Melanocyte of skin (primary cell): ENCODE data around the gene EIF4H.

- CAGE, long polyA plus RNA, 2 experiments = no peak in any of the 2 experiments
These were observed 46.0 kb downstream of the TMEM270 start for GRCh38 chr7:73907010-73907374.

DNA sequence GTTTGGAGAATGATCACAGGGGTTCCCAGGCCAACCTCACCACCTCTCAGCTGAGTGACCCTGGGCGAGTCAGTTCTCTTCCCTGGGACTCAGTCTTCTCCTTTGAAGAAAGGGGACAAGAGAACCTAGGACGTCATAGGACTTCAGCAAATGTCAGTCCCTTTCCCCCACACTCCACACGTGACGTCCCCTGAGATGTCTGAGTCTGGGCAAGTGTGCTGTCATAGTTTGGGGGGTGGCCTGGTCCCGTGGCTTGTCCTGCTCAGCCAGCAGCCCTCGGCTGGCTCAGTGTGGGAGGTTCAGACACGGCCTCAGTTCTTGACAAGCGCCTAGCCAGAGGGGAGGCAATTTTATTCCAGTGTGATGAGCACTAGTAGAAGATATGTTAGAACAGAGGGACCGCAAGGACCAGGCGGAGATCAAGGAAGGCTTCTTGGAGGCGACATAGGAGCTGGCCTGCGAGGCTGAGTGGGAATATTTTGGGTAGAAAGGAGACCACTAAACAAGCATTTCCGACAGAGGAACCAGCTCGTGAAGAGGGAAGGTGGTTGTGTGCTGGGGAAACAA, 43.2 kb upstream of the ELN start:
- CAGE, long polyA plus RNA, 2 experiments = no peak in any of the 2 experiments

- CAGE, long polyA plus RNA, 2 experiments = no peak in any of the 2 experiments
These were observed 35.9 kb upstream of the ELN start for GRCh38 chr7:73991971-73992554.

DNA sequence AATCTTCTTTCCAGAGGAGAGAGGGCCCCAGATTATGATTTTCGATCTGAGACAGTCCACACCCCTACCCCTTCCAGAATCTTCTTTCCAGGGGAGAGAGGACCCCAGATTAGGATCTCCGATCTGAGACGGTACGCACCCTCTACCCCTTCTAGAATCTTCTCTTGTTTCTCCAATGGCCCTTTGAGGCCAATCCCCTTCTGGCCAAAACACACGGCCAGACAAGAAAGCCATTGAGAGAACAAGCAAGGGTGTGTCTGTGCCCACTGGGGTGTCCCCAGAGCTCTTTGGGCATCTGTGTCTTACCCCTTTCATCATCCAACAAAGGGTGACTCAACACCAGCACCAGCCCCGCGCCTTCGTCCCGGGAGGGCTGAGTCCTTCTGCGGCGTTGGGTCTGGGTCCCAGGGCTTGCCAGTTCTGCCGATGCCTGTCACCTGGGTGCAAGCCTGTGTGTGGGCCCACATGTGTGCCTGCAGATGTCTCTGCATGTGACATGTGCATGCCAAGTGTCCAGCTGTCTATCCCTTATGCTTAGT, 24.5 kb upstream of the ELN start:
- CAGE, long polyA plus RNA, 2 experiments = no peak in any of the 2 experiments

DNA sequence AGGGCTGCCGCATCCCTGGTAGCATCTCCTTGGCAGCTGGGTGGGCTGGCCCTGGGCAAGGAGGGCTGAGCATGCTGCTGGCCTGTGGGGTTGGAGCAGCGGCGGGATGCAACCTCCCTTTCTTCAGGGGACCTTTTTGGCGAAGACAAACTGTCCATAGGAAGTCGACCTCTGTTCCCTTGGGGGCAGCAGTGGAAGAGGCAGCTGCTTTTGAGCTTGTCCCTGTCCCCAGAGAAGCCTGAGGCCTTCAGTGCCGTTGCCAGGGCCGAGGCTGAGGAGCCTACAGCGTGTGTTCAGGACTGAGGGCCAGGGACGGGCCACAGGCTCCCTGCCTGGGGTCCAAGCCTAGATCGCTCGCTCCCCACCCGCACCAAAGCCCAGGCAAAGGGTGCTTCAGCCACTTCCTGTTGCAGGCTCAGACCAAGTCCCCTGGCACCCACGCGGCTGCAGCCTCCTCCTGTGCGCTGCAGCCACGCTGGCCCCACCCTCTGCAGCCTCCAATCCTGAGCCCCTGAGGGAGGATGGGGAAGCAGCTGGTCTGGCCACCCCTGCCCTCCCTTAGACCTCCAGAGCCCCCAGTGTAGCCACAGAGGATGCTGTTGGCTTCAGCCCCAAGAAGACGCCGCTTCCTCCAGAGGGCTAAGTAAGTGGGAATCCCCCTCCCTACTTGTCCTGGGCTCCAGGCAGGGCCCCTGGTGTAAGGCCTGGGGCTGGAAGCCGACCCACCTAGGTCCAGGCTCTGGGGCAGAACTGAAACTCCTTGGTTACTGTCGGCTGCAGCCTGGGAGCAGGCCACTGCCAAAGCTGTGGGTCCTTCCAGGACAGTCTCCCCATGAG, 9.3 kb downstream of the LIMK1 start:
- CAGE, long polyA plus RNA, 2 experiments = no peak in any of the 2 experiments

DNA sequence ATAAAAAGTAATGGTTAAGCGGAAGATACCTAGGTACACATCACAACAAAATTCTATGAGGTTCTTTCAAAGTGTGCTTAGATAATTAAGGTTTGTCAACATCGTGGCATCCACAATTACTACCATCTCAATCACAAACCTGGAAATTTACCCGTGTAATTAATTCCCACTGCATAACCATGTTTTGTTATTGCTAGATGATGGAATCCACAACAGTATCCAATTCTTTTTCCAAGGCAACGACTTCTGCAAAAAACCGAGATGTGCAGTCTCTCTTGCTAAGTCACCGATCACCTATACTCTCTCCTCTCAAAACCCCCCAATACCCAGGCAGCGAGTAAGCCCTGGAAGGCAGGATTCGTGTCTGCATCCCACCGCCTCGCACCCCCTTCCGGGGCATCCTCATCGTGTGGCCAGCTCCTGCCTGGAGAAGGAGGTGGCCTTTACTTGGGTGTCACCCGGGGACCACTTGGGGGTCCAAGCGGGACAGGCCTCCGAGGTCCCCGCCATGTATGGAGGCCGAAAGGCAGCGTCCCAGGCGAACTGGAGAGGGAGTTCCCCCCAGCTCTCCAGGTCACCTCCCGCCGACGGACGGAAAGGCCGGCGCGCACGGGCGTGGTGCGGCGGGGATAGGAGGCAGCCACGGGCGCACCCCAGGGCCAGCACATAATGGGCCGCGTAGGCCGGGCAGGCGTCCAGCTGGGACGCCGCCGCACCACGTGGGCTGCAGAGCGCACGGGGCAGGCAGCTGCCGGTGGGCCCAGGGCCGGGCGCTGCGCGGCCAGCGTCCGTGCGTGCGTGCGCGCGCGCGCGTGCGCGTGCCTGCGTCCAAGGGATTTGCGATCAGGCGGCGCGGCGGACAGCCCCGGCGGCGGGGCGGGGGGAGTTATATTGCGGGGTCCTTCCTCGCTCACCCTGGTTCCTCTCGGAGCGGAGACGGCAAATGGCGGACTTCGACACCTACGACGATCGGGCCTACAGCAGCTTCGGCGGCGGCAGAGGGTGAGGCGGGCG, at the start of gene EIF4H:
EIF4H (plus strand) TSS at position 916 of the 1,014 bp plus-strand sequence.
- CAGE, long polyA plus RNA, 2 experiments = start-site peak on the plus strand in 2 of 2 experiments, centred at positions 931 to 932 of the sequence, 253 to 1,906 reads per replicate

DNA sequence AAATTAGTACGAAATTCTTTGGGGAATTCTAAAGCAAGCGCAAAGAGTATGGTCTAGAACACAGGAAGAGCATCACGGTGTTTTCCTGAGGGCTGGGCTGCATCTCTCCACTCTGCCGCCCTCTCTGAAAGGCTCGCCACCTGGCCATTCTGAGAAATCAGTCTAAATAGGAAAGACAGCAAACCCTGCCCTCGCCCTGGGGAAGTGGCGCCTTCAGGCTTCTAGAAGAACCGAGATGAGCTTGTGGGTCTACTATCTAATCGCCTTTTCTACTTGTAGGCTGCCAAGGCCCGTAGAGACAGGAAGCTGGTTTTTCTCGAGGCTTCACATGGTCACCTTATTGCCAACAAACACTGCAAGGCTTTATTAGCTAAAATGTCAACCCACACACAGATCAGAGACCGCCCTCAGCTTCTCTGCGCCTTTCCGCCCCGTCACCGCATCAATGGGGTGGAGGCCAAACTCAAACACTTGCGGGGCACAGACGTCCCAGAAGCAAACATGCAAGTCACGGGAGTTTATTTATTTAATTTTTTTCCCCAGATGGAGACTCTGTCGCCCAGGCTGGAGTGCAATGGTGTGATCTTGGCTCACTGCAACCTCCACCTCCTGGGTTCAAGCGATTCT, 21.5 kb downstream of the LAT2 start:
- CAGE, long polyA plus RNA, 2 experiments = no peak in any of the 2 experiments

DNA sequence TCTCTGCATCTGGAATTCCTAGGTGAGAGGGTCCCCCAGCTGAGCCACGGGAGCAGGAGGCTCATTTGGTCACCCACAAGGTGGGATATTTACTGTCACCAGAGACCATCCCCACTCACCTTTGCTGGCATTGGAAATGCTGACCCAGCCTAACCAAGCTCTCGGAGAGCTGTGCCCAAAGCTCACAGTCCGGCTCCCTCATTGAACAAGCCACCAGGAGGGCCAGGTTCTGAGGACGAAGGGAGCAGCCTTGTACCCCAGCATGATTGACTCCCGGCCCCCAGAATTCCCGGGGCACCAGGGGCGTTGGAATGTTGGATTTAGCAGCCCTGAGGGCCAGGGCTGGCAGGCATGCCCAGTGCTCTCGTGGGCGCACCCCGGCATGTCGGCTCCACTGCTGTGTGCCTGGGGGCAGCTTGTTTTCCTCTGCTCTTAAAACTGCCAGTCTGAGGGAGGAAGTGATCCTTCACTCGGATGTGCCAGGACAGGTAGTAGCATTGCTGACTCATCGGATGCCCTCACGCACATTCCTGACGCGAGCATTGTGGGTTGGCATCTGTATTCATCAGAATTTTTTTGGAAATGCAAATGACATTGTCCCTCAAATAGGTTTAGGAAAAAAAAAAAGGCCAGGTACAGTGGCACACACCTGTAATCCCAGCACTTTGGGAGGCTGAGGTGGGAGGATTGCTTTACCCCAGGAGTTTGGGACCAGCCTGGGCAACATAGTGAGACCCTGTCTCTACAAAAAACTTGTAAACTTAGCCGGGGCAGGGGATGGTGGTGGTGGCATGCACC, 23.4 kb downstream of the CLIP2 start:
- CAGE, long polyA plus RNA, 2 experiments = no peak in any of the 2 experiments

DNA sequence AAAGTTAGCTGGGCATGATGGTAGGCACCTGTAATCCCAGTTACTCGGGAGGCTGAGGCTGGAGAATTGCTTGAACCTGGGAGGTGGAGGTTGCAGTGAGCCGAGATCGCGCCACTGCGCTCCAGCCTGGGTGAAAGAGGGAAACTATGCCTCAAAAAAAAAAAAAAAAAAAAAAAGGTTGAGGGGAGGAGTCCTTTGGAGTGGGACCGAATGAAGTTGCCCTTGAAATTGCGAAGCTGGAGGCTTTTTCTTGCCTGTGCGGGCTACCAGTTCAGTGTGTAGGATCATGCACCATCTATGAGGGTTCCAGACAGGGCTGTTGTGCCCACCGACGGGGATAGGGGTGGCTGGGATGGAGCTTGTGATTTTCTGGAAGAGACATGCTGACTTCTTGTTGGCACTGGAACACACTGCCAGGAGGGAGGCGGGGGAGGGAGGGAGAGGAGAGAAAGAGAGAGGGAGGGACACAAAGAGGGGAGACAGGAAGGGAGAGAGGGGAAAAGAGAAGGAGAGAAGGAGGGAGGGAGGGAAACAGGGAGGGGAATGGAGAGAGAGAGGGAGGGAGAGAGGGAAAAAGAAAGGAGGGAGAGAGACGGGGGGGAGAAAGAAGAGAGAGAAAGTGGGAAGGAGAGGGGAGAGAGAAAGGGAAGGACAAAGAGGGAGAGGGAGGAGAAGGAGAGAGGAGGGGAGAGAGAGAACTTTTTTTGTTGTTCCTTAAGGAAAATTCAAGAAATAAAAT, 82.1 kb downstream of the CLIP2 start:
- CAGE, long polyA plus RNA, 2 experiments = no peak in any of the 2 experiments

- CAGE, long polyA plus RNA, 2 experiments = no peak in any of the 2 experiments
These were observed 8.9 kb downstream of the GTF2IRD1 start for GRCh38 chr7:74462563-74463058.

DNA sequence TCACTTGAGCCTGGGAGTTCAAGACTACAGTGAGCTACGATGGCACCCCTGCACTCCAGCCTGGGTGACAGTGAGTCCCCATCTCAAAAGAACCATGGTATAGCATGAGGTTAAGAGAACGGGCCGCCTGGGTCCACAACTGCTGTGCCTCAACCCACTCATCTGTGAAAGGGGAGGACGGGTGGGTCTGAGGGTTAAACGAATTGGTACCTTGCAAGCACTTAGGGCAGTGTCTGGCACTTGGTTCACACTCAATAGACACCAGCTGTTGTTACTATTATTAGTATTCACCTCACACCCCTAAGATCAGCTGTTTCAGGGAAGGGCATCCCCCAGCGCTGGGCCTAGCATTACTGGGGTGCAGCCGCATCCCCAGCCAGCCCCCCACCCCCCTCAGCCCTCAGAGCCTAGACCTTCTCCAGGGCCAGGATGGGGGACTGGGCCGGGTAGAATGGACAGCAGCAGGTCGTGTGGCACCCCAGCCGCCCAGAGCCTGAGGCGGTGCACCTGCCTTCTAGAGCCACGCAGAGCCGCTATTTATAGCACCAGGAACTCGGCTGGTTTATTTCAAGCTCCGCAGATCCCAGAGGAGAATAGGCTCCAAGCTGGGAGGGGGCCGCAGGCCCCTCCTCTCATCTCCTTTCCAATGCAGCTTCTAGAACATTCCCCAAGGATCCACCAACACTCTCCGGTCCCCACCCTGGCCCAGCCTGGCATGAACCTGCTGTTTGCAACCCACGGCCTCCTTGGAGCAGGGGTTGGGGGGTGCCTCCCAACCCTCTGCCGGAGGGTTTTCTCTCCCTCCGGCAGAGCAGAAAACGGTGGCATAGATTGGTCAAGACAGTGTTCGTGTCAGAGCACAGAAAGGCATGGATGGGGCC, 60.5 kb downstream of the GTF2IRD1 start:
- CAGE, long polyA plus RNA, 2 experiments = no peak in any of the 2 experiments

DNA sequence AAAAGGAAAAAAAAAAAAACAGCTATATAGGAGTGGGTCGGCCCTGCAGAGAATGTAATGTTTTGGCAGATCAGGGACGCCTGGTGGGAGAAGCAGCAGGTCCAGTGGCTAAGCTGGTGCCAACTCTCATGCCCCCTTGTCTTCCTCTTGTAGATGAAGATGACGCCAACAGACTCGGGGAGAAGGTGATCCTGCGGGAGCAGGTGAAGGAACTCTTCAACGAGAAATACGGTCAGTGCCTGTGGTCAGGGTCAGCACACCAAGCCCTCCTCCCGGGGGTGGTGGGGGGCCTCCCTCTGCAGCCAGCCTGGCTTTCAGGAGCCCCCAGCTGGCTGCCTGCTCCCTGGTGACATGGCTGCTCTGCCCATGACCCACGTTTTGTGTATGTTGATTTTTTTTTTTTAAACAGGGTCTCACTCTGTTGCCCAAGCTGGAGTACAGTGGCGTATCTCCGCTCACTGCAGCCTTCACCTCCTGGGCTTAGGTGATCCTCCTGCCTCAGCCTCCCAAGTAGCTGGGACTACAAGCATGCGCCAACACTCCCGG, 67.7 kb upstream of the GTF2I start:
- CAGE, long polyA plus RNA, 2 experiments = no peak in any of the 2 experiments

DNA sequence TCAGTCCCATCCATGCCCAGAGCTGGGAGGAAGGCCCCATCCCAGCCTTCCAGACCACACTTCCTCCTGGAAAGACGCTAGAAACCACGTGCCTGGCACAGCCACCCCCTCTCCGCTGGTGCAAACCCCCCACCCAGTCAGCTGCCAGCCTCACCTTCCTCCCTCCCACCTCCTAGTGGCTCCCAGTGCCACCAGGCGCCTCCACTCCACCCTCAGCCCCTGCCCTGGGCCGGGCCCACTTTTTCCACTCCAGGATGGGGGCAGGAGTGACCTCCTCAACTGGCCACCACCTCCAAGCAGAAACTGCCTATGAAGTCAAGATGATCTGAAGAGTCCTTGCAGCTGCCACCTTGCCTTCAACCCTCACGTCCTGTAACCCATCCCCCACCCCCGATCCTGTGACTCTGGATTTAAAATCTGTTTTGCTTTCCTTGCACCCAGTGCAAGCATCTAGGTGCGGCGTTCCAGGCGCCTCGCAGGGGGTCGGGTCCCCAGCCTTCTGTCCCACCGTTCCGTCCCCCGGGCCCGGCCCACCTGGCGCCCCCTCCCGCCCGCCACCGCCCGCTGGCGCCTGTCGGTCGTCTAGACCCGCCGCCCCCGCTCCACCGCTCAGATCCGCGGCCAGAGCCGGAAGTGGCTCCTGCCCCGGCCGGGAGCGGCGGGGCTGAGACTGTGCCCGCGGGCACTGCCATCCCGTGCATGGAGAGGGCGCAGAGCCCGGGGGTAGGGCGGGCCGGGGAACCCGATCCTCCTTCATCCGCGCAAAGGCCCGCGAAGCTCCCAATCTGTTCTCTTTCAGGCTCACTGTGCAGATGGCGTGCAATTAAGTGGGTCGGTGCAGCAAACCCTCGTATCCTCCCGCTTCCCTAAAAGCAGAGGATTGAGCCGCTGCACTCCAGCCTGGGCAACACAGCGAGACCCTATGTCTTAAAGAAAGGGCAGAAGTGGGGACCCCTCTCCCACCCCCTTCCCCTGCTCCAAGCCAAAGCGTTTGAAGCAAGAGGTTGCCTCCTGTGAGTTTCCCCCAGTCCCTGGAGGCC, 51.2 kb upstream of the GTF2I start:
- CAGE, long polyA plus RNA, 2 experiments = no peak in any of the 2 experiments

- CAGE, long polyA plus RNA, 2 experiments = no peak in any of the 2 experiments
These were observed 40.1 kb upstream of the GTF2I start for GRCh38 chr7:74617282-74617957.

DNA sequence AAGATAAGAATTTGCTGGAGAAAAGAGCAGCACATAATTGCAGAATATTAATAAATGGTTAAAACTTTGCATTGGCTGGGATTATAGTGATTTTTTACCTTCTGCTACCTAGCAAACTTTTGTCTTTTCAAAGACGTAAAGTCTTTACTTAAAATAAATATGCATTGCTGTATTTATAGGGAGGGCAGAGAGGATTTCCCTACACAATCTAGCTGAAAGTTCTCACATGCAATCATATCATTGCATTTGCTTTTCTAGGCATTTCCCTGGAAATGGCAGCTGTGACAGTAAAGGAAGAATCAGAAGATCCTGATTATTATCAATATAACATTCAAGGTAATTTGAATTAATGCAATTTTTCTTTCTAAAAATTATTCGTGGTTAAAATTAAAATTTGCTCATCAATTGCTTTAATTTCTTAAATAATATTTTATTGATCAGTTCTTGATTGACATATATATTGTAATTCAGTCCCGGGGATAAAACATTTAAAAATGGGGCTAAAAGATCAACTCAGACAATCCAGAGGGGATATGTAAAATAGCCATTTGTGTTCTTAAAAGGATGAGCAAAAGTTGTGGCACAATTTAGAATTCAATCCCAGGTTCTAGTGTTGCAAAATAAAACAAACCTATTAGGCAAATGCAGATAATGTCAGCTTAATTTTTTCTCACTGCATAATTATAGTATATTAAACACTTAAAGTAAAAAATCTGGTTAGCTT, 53.4 kb downstream of the GTF2I start:
- CAGE, long polyA plus RNA, 2 experiments = no peak in any of the 2 experiments

DNA sequence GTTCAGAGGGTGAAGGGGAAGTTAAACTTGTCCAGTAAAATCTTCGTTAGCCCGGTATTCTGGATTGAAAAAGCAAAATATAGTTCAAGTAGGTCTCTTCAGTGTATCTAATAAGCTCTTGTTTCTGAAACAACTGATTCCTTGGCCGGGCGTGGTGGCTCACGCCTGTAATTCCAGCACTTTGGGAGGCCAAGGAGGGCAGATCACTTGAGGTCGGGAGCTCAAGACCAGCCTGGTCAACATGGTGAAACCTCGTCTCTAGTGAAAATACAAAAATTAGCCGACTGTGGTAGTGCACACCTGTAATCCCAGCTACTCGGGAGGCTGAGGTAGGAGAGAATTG, 11.6 kb upstream of the NCF1 start:
- CAGE, long polyA plus RNA, 2 experiments = no peak in any of the 2 experiments

DNA sequence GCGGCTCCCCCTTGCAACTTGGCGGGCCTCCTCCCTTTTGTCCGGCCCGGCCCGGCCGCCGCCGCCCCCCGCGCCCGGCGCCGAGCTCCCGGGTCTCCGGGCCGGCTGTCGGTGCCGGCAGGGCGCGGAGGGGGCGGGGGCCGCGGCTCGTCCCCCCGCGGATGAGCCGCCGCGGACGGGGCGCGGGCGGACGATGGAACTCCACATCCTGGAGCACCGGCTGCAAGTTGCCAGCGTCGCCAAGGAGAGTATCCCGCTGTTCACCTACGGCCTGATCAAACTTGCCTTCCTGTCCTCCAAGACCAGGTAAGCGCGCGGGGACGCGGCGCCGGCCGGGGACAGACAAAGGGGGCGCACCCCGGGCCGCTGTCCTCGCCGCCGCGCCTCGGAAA, 284 bp downstream of the CASTOR2 start:
- CAGE, long polyA plus RNA, 2 experiments = no peak in any of the 2 experiments

DNA sequence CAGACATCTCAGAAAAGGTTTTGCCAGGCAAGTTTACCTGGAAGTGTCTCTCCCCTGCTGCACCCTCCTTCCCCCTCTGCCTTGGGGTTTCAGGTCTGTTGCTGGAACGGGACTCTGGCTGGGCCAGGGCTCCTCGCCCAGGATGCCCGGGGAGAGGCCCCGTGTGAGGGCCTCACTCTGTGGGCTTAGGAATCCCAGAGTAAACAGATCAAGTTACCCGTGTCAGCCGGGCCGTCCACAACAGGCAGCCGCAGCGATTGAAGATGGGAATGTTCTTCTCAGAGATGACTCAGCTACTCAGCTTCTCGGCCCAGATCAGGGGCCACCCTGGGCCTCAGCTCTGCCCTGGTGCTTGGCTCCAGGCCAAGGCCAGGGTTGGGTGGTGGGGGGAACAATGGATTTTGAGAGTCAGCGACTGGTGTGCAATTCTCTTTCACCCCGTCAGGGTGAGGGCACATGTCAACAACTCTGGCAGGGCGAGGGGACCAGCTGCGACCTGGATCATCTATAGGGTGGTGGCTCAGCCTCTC, 29.4 kb downstream of the CASTOR2 start:
- CAGE, long polyA plus RNA, 2 experiments = no peak in any of the 2 experiments

DNA sequence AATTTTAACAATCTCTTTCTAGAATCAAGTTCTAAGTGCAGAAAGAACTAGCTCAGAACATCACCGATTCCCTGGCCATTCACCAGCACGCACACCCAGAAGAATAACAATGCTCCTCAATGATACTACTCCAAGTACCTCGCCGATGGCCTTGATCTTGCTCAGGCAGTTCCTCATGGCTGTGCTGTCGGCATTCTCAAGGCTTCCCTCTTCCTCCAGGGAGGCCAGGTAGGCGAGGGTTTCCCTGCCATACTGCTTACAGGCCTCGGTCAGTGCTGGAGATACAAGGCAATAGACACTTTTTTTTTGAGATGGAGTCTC, 61.2 kb downstream of the SPDYE5 start:
- CAGE, long polyA plus RNA, 2 experiments = no peak in any of the 2 experiments

DNA sequence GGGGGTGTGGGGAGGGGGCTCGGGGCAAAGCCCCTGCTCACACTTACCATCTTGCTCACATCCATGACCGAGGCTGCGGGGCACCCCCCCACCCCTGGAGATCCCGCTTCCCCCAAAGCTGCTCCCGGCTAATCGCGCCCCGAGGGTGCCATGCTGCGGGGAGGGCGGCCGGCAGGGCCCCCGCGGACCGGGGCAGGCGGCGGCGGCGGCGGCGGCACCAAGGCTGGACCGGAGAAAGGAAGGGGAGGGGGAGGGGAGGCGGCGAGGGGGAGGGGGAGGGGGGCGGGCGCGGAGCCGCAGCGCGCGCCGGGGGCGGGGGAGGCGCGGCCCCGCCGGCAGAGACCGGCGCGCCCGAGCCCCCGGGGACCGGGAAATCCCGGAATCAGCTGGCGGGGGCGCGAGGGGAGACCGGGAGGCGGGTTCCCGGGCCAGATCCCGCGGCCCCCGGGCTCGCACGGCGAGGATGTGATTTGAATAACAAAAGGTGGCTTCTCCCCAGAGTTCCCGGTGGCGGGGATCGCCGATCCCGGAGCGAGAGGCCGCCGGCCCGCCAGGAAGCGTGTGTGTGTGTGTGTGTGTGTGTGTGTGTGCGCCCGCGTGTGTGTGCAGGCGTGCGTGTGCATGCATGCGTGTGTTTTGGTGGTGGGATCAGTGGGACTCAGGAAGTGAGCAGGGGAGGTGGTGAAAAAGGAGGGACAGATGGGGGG, 99.6 kb downstream of the HIP1 start:
- CAGE, long polyA plus RNA, 2 experiments = no peak in any of the 2 experiments